Neural cell (in vitro differentiated cells): ENCODE measurements around the gene TBX20.

DNA sequence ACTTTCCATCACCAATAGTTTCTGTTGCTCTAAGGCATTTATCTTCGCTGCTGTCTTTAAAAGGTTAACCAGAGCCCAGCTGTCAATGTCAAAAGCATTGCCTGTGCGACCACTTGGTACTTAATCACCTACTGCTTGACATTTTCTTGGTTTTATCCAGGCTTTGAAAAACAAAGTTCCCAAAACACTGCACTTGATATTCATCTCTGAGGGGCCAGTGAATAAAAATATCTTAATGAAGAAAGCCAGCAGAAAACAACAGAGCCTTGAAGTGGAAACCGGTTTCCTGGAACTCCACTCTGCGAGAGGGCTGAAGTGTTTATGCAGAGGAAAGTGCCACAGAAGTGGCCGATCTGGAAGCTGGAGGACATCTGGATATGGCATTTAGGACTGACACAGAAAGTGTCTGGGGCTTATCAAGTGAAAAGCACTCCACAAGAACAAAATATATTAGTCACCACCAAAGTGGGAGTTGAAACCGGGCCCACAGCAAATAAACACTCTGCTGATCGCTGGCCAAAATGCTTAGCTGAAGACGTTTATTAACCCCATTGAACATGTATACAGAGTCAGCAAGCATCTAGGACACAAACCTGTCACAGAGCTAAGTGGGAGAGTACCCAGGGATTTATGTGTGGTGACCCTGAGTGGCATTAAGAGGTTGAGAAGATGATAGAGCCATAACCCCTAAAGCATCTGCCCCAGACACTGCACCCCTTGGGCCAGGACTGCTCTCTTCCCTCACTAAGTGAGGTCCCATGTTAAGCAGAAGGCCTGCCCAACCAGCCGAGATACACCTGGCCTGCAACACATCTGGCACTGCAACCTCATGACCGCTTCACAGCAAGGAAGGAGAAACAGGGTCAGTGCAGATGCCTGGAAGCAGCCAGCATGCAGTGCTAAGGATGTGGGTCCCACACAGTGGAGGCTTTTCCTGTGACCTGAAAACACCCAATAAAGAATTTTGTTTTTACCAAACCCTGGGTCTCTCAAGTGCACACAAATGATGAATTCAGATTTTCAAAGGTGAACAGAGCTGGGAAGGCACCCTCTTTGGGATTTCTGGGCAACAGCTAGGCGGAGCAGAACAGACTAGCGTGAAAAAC lies 7.7 kb downstream of the NOD1 start:
- RAMPAGE, long total RNA: no peak

DNA sequence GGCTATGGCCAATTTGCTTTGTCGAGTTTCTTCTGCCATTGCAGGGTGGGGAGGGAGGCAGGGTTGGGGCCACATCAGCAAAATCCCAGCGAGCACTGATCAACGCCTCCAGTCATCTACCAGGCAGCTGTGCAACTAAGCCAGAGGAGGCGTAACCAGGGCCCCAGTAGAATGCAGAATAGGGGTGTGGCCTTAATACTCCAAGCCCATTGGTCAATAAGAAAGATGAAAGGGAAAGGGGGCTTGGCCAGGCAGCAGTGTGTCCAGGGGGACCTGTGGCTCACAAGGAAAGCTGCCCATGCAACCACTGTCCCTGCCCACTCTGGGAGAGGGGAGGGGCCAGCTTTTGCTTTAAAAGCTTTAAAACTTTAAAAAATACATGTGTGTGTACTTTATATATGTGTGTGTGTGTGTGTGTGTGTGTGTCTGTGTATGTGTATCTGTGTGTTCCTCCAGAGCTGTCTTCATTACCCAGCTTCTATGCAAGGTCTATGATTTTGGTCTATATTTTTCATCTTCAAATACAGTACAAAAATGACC lies 21.6 kb upstream of the GGCT start:
- RAMPAGE, long total RNA: no peak

DNA sequence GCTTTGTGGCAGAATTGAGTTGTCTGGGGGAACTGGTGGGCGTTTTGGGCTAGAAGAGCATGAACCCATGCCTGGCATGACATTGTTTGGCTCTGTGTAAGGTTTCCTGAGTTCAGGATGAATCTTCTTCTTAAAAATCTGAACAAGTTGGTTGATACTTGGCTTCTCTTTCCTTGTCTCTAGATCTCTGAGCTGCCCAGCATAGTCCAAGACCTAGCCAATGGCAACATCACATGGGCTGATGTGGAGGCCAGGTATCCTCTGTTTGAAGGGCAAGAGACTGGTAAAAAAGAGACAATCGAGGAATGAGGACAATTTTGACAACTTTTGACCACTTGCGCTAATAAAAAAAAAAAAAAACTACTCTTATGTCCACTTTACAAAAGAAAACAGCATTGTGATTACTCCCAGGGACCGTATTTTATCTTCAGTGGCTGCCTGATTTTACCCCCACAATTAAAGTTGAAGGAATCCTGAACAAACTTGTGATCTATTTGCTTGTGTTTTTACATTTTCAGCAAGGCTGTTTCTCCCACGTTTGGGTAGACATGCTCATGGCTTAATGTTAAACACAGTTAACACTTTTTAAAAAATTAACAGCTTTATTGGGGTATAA lies 39.0 kb downstream of the GARS1 start:
- RAMPAGE, long total RNA: no peak

DNA sequence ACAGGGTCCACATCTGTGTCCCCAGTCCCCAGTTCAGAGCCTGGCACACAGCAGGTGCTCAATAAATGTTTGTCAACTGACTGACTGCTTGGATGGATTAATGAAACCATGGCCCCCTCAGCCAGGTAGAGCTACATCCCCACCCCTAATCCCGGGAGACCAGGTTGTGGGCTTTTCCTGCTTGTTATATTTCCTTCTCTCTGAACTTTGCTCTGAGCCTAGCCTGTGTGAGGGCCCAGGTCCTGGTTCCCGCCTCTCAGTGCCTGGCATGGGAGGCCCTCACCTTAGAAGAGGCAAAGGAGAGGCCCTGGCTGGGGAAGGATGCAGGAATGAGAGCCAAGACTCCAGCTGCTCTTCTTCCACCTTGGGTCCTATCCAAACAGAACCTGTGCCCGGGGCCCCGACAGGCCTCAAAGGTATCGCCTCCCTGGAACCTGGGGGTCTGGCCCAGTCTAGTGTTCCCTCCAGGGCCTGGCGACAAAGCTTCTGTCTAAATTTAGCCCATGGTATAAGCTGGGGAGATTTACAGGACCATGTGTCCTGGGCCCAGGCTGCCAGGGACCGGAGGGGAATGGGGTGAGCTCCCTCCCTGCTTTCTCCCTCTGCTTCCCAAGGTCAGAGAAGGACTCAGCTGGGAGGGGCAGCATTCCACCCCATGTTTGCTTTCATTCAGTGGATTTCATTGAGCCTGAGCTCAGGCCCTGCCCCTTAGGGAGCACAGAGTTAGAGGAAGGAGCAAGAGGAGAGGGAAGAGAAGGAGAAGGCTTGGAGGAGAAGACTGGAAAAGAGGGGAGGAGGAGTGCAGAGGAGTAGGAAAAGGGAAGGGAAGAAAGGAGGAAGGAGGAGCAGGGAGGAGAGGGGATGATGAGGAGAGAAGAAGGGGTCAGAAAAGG lies 12.0 kb upstream of the CRHR2 start:
- RAMPAGE, long total RNA: no peak

DNA sequence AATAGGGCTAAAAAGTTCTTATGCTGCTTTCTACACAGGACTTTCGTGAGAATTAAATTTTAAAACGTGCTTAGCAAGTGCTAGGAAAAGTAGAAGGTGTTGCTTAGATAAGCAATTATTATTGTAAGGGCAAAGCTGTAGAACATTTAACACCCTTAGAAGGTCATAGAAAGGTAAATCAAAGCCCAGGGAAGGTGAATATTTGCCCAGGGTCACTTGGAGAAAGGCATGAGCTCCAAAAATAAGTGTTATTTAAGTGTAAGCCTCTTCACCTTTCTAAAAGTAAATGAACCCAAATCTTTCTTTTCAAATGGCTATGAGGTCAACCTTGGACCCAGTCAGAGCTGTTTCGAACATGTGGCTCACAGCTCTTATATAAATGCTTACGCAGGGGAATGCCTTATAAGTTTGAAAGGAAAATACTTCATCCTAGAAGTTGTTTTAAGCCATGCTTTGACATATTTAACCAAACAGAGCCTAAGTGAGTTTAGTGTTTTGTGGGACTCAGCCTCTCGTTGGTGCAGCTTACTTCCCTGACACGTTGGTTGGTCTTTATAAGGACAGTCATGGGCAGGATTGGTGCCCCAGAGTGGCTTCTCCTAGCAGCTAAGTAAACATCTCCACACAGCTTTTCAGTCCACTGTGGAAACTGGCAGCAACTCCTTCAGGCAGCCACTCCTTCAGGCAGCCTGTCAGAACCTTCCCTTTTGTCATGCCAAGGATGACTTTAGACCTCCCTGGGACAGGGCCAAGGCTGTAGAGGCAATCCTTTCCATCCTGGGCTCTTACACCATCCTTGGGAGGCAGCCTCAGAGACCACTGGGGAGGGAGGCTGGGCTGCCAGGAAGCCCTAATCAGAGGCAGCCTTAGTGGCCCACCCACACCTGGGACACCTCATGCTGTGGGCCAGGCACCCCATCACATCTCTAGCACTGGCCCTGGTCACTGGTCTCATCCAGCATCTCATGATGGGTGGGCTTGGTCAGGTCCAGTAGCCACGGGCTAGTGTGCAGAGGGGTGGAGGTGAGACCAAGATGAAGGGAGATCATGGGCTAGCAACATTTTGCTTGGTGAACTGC lies 43.6 kb downstream of the MINDY4 start:
- RAMPAGE, long total RNA: no peak

DNA sequence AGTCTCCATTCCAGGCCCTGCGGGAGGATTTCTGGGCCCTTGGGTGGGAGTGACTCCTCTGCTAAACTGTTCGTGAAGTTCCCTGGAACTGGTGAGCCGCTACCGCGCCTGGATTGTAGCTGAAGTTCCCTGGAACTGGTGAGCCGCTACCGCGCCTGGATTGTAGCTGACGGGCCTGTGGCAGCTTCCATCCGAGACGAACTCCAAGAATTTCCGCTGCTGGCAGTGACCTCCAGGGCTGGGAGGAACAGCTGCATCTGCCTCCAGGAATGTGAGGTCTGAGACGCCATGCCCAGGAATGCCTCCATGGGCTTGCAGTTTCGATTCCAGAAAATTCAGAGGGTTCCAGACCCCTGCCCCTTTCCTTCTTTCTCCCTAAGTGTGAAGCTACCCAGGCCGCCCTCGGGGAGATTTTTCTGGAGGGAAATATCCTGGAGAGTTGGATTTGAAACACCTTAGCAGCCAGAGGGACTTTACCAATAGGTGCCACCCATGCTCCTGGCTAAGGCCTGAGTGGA lies 20.0 kb downstream of the AQP1 start:
- RAMPAGE, long total RNA: no peak

DNA sequence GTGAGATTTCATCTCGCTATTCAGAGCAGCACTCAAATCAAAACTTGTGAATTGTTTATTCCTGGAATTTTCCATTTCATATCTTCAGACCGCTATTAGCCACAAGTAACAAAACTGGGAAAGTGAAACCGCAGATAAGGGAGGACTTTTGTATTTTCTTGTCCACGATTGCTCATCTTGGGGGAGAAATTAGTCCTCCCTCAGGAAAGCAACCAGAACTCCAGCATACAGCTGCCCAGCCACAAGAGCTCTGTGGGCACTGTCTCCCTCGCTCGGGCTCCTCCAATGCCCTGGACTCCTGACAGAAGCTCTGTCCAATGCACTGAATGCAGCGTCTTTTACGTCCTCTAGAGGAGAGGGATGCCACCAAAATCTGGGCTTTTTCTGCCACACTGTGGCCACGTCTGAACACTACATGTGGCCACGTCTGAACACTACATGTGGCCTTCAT lies 134.0 kb upstream of the PDE1C start:
- RAMPAGE, long total RNA: no peak

DNA sequence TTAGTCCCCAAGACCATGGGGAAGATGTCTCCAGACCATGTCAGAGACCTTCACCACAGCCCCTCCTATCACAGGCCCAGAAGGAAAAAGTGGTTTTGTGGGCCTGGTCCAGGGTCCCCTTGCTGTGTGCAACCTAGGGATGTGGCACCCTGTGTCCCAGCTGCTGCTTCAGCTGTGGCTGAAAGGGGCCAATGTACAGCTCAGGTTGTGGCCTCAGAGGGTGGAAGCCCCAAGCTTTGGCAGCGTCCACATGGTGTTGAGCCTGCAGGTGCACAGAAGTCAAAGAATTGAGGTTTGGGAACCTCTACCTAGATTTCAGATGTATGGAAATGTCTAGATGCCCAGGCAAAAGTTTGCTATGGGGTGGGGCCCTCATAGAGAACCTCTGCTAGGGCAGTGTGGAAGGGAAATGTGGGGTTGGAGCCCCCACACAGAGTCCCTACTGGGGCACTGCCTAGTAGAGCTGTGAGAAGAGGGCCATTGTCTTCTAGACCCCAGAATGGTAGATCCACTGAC lies 26.5 kb downstream of the AVL9 start:
- RAMPAGE, long total RNA: no peak

GRCh38 chr7:32677692-32677987 lies 182.4 kb downstream of the AVL9 start:
- RAMPAGE, long total RNA: no peak

DNA sequence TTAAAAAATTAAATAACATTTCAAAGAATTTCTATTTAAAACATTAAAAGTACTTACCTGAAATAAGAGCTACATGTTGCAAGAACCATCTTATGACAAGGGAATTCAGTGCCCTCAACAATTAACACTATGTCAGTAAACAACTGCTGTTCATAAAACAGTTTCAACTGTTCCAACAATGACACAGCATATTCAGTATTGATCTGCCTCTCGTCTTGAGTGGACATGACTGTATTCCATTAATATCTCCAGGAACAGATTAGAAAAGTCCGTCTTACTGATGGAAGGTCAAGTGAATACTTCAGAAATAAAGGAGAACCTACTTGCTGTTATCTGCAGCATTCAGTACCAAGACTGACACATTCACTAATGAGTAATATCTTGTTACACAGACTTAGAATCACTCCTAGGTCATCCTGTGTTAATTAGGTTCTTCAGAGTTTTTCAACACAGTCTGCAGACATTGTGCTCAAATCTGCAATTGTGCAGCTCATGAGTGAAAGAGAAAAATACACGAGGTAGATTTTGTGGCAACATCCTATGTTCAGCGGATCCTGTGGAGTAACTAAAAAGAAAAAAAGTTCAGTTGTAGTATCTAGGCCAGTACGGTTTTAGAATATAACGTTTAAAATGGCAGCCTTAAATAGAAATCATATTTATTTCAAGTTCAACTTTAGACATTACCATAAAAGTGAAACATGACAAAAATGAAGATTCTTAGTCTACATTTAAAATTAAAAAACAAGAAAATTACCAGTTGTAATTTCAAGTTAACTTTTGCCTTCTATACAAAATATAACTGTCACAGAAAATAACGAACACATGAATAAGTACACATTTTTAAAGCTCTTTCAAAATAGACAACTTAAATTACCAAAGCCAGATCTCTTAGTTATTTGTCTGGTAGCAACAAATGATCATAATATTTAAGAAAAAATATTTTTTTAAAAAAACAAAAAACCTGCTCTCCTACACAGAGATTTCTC lies 11.9 kb downstream of the KBTBD2 start:
- RAMPAGE, long total RNA: no peak

- RAMPAGE, long total RNA: no peak
Observed at GRCh38 chr7:32887807-32888568, 3.6 kb downstream of the KBTBD2 start.

DNA sequence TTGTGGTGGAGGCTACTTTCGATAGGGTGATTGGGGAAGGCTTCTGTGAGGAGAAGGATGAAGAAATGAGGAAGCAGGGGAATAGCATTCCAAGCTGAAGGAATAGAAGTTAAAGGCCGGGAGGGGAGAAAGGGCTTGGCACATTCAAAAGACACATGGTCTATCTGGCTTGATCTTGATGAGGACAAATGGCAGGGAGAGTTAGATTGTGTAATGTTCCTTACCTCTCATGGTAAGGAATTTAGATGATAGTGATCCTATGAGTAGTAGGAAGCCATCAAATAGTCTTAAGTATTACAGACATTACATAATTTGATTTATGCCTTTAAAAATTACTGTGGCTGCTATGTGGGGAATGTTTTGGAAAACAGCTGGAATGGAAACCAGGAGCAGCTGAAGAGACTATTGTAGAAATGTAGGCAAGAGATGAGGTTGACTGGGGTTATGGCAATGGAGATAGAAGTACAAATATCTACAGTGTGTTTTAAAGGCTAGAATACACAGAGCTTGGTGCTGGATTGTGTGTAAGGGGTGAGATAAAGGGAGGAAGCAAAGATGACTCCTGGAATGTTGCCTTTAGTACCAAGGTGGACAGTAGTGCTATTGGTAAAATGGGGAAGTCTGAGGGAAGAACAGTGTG lies 351.3 kb upstream of the BMPER start:
- RAMPAGE, long total RNA: no peak

DNA sequence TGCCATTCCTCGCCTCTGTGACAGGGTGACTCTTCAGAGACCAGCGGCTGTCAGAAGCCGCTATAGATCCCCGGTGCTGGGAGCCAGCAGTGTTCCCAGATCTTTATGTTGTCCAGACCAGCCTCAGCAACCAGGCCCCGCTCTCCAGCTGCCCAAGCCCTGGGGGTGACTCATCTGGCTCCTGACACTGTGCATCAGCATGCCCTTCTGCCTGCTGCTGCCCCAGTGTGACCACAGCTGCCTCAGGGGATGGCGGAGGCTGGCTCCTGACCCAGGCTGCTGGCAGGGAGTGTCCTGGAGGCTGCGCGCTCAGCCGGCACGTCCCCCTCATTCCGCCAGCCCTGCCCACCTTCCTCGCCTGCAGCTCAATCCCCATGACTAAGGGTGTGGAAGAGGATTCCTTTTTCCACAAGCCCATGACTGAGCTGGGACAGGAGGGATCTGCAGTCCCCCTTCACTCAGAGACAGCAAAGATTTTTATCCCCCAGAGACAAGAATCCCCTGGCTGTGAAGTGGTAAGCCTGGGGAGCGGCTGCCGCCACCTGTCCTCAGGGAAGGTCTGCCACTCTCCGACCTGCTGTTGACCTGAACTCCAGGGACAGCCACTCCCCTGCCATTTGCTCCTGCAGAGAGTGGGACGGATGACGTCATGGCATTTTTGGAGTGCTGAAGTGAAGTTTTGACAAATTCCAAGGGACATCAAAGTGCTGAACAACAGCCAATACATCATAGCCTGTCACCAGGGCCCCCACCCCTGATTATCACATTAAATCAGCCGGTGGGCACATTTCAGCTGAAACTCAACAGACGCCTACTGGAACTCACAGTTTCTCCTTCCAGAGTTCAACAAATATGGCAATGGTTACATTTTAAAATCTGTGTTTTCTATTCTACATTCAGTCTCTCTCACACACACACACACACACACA lies 182.7 kb upstream of the BMPER start:
- RAMPAGE, long total RNA: no peak

- RAMPAGE, long total RNA: no peak
Observed at GRCh38 chr7:34277075-34277388, 371.7 kb downstream of the BMPER start.

DNA sequence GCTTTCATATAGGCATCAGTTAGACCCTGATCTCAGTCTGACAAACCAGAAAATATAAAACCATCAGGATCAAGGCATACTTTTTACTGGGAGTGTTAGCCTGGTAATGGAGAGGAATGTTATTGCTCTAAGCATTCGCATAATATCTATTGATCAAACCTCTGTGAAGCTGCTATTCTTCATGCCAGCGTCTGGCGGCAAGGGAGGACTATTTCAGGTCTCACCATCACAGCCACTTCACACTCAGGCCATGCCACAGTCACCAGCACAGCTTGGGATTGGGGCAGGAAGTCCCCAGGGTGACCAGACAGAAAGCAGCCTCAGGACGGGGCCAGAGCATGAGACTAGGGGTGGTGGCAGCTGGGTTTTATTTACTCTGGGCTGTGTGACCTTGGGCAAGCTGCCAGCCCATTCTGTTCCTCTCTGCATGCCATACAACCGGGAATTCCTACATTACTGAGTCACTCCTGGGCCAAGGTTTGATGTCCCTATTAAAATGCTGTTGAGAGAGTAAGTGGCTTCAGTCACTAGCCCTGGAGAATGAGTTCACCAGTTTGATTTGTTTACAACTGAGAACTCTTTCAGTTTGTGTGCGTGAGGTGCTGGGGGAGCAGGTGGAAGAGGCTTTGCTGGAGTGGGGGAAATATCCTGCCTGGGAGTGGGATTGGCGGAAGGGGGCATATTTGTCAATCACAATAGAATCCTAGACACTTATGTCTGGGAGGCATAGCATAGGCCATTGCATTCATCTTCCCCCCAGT lies 90.3 kb downstream of the NPSR1 start:
- RAMPAGE, long total RNA: no peak

DNA sequence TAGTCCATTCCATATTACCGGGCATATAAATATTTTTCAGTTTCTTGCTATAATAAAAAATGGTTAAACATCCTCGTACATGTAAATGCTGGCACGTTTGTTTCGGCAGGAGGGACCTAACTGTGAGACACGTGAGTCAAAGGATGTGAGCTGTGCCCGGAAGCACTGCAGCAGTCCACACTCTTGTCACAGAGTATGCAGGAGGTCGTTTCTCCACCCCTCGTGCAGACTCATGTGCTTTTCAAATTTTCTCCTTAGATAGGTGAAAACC lies 45.4 kb downstream of the DPY19L1 start:
- RAMPAGE, long total RNA: no peak

DNA sequence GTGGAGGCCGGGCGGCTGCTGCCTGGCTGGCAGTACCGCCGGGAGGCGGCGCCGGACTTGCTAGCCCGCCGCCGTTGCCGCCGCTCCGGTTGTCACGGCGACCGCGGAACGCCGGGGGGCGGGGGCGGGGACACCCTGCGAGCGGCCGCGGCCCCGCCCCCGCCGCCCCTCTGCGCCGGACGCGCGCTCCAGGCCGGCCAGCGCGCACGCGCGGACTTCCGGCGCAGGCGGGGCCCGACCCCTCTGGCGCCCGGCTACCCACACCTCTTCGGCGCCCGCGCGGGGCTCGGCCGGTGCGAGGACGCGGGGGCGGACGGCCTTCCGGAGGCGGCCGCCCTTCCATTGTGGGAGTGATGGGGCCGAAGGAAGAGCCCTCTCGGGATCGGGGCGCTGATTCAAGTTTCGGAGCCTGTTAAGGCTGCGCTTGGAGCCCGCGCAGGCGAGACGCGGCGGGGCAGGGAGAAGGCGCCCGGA lies 306 bp upstream of the DPY19L1 start:
- RAMPAGE, long total RNA: no peak

DNA sequence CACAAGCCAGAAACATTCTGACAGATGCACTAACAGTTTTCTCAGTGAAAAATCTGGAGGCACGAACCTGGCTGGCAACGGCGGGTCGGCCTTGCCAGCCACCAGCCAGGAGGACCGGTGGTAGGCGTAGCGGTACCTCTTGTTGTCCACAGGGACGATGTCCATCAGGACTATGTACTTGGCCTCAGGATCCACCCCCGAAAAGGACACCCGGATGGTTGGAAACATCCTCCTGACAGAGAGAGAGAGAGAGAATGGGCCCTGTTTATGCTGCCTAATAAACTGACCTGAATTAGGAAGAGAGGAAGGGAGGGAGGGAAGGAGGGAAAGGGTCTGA lies 5.3 kb downstream of the TBX20 start:
- RAMPAGE, long total RNA: no peak

- RAMPAGE, long total RNA: no peak
Observed at GRCh38 chr7:35253483-35254408, at the start of gene TBX20. Gene TBX20 (minus strand): TSS chr7:35254100.

- RAMPAGE, long total RNA: no peak
Observed at GRCh38 chr7:35678352-35678733, 16.6 kb downstream of the HERPUD2 start.